Left common carotid artery plus branches (tissue), 1 donor: ENCODE results near the genes SERP1 and MED12L.

GRCh38 chr3:149161943-149162447 is 32.6 kb downstream of the HPS3 start:
- PRO-cap, result no peak

- PRO-cap, result no peak
Measured at GRCh38 chr3:149179855-149180616, 41.6 kb downstream of the CP start.

- PRO-cap, result no peak
Measured at GRCh38 chr3:149188010-149188426, 33.6 kb downstream of the CP start.

GRCh38 chr3:149245711-149246009 is 24.0 kb upstream of the CP start:
- PRO-cap, result no peak

- PRO-cap, result no peak
Measured at GRCh38 chr3:149355949-149356623, 21.4 kb downstream of the TM4SF1 start.

DNA sequence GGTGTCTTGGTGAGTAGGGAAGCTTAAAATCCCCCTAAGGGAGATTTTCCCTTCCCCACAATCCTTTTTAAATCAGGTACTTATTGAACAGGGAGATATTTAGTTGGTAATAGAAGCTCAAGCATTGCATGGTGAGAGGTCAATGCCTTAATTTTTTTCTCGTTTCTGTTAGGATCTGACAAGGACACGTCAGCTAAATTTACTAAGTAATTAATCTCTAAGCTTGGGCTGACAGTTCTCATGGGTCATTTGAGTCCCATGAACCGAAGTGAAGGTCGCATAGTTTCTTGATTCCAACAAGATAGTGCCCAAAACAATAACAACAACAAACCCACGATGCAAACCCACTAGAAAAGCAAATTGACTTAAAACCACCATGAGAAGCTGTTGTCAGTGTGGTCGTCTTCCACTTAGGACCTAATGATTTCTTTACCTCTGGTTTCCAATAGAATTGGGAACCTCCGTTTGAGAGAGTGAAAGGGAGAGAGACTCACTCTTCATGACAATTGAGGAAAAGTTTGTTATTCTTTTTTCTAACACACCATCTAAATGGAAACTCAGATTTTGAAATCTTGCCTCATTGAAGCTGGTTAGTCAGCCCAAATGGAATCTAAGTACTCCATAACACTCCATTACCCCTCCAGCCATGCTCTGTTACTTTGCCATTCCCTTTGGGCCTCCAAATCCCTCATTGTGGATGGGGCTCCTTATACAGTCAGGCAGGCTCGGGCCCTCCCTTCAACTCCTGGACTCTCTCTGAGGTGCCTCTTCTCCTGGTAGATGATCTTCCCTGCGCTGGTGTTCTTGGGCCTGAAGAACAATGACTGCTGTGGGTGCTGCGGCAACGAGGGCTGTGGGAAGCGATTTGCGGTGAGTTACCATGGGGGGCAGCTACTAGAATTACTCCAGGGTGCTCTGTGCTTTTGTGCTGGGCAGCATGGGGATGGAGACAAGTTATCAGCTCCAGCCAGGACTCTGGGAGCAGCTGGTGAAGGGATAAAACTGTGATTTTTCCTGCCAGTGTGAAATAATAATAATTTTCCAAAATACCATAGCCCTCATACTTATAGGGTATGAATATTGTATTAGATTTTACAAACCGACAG is 899 bp downstream of the TM4SF4 start:
- PRO-cap, result no peak

DNA sequence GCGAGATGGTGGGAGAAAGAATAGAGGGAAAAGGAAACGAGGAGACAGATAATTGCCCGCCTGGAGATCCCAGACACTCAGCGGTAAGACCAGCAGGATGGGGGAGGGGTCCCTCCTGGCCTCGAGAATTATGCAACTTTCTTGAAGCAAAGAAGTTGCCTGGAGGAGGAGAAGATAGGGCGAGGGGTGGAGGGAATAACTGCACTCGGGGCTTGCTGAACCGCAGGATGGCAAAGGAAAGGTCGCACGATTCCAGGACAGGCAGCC is 508 bp downstream of the WWTR1 start:
- PRO-cap, result no peak

DNA sequence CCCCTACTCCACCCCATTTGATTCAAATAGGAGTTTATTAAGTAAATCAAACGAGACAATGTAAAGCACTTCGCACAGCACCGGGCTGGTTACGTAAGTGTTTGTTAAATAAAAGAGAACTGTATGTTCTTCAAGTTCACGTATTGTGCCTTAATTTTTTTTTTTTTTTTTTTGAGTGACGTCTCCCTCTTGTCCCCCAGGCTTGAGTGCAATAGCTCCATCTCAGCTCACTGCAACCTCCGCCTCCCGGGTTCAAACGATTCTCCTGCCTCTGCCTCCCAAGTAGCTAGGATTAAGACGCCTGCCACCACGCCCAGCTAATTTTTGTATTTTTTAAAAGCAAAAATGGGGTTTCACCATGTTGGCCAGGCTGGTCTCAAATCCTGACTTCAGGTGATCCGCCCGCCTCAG is 1.4 kb upstream of the WWTR1 start:
- PRO-cap, result no peak

DNA sequence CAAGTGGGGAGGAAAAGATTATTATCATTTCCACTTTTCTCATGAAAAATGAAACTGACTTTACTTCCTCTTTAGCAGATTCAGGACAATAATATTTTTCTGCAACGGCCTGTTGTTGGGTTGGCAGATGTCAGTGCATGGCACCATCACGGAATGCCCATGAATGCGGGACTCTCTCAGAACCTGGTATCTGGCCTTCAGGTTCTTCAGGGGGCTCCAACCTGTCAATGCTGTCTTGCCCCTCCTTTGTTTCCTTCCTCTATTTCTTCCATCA is 11.1 kb downstream of the ANKUB1 start:
- PRO-cap, result no peak

- PRO-cap, result no peak
Measured at GRCh38 chr3:150216027-150216490, 192.0 kb upstream of the TSC22D2 start.

DNA sequence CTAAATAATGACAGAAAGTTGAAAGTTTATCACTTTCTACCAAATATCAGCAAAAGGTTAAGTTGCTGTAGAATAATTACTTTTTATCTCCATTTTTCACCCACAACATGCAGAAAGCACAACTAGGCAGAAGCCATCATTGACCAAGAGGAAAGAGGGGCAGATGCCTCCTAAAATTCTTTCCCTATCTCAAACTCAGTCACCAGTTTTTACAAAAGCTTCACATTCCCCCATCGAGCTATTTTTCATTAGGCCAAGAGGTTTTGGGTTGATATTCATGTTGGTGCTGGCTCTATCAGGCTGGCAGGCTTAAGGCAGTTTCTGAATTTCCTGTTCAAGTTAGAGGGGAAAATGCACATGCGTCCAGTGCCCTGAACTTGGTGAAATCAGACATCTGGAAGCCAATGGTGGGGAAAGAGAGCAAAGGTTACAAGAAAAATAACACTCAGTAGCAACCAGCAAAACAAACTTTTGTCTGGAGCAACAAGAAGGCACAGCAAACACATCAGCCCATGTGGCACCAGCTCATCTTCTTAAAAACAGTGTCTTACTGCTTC is 155.8 kb upstream of the TSC22D2 start:
- PRO-cap, result no peak

DNA sequence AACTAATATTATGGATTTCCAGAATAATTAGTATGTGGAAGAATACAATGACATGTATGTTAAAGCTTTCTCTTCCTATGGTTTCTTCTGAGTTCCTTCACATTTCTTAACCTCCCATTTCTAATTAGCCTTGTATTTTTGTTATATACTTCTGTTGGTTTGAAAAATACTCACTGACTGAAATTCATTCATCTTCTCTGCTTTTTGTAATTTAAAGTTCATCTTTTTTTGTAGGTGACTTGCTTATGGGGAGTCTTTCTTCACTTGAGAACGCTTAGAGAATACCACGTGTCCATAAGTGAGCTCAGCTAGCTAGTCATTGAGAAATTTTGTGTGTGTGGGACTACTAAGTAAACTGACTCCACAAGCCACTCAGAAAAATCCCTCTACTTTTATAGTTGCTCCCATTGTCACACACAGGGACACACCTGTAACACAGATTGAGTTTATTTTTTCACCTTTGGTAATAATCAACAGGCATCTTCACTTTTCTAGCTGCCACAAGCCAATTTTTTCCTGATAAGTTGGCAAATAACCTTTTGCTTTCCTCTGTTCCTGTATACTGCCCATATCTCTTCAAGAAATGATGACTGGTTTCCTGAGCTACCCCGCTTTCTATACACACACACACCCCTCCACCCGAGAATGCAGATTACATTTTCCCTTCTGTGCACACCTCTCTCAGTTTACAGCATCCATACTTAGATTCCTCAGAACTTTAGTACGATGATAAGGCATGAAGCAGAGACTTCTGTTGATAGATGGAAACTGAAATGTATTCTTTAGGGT is 4.5 kb downstream of the TSC22D2 start:
- PRO-cap, result no peak

DNA sequence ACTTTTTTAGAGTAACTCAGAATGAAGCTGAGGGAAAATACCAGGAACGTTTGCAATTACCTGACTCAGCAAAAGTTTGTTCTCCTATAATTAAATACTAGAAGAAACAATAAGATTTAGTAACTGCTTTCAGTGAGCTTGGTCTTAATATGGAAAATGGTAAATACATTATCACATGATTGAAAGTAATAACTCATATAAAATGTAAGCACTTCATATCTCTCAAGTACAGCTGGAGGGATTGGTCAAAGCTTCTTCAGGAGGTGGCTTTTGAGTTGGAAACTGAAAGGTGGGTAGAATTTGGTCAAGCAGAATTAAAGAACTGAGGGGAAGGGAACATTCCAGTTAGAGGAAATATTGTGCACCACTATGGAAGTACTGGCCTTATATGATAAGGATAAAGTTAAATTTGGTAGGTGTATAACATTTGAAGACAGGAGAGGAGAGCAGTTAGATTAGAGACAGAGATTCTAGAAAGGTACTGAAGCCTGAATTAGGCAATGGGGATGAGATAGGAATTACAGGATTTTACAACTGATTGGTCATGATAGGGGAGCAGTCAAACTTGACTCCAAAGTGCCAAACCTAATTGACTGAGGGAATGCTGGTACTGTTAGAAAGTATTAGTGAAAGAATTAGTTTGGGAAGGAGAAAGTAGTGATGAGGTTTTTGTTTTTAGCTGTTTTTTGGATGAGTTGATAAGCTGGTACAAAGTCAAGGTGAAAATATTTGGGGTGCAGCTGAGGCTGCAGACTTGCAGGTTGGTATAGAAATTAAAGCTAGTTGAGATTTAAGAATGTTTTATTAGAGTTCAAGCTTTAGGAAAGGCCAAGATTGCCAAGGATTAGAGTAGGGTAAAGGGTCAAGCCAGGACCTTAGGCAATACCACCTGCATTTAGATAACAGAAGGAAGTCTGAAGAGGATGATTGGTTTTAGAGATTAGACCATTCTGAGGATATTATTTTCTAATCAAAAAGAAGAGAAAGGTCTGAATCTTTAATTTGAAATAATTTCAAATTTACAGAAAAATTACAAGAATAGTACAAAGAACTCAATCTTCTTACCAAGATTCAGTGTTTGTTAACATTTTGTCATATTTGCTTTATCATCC is 22.2 kb downstream of the TSC22D2 start:
- PRO-cap, result no peak

GRCh38 chr3:150545935-150546576 is at the start of gene SERP1:
TSS of gene SERP1 (minus strand) at chr3:150546496.
- PRO-cap, result unidirectional peak, plus-strand start at chr3:150546050; bidirectional peak, plus-strand start at chr3:150546787, minus-strand start at chr3:150546416

- PRO-cap, result no peak
Measured at GRCh38 chr3:150733330-150734324, 29.3 kb downstream of the SIAH2 start.

DNA sequence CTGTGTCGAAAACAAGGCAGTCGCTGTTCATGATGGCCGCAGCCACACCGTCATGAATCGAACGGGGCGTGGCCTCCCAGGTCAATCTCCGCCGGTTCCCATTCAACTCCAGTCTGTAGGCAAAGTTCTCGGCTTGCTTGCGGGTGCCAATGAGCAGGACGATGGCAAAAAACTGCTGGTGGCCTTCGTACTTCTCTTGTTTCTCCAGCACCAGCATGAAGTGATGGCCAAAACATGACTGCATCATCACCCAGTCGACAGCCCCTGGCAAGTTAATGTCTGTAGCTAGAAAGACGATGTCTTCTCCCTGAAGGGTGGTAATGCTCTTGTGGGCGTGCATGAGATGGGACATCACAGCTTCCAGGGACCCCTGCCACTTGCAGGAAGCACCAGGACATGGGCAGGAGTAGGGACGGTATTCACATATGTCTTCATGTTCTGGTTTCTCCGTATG is 20.7 kb downstream of the SIAH2 start:
- PRO-cap, result no peak

DNA sequence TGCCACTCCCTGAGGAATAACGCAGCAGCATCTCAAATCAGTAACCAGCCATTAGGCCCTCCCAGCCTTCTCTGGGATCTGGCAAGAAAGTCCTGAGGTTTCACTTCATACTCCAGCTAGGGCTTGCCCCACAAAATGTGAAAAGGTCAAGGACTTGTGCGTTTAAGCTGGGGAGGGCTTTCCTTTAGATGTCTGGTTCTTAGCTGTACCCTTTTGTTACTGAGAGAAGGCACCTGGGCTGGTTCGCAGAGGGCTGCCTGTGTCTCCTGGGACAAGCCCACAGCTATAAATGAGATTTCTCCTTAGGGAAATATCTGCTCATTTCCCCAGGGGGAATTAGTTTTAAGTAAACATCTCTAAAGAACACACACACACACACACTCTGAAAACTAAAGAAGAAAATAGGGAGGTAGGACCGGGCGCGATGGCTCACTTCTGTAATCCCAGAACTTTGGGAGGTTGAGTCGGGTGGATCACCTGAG is 15.7 kb downstream of the SIAH2 start:
- PRO-cap, result no peak

- PRO-cap, result bidirectional peak, plus-strand start at chr3:150762153, minus-strand start at chr3:150762106
Measured at GRCh38 chr3:150761301-150762246, 1.4 kb downstream of the SIAH2 start.

- PRO-cap, result no peak
Measured at GRCh38 chr3:150764408-150764994, 1.5 kb upstream of the SIAH2 start.

- PRO-cap, result unidirectional peak, plus-strand start at chr3:151085697
Measured at GRCh38 chr3:151085395-151085857, at the start of gene MED12L. TSS of gene MED12L (plus strand) at chr3:151085664.